ENCODE measurements around the genes RHD, SELENON and PDIK1L.

DNA sequence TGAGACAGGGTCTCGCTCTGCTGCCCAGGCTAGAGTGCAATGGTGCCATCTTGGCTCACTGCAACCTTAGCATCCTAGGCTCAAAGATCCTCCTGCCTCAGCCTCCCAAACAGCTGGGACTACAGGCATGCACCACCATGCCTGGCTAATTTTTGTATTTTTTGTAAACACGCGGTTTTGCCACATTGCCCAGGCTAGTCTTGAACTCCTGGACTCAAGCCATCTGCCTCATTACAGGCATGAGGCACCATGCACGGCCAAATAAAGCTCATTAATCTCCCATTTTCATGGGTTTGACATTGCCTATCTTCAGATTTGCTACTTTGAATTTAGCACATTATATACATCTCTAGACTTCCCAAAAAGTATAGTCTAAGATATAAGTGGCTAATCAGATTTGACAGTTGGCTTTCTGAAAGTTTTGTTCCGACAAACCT lies 2.5 kb downstream of the RSRP1 start:
- PRO-cap, 10 experiments, result no peak in any of the 10 experiments

DNA sequence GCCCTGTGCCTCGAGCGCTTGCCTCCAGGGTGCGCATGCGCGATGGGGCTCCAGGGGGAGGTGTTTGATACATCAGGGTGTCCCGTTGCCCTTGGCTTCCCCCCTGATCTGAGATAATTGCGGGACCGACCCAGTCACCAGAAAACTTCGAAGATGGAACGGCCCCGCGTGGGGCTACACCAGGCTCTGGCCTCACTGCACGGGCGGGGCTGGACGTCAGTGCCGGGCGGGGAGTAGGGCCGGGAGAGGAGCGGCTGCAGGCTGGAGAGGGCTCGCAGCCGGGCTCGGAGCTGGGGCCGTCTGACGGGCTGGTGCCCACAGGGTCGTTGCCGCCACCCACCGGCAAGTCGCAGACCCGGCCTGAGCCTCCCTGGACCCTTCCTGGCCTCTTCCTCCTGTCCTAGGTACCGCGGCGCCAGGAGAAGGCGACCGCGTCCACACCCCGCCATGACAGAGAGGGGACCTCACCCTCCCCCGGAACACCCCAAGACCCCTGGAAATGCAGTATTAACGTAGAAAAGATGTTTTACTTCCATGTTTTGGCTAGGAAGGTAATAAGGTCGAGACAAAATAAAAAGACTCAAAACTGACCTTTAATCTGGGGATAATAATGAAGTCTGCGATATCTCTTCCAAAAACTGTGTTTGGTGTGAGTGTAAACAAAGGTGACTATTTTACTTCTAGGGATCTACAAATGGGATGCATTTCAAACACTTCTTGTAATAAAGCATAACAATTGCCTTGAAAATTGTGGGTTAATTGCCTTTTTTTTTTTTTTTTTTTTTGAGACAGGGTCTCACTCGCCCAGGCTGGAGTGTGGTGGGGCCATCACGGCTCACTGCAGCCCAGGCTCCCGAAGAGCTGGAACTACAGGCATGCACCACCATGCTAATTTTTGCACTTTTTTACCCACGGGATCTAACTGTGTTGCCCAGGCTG lies 601 bp upstream of the RSRP1 start:
- PRO-cap, 10 experiments, result peak in 10 of 10 experiments; most common plus-strand start position 48 of the sequence (in 4); most common minus-strand start position 403 of the sequence (in 1)

DNA sequence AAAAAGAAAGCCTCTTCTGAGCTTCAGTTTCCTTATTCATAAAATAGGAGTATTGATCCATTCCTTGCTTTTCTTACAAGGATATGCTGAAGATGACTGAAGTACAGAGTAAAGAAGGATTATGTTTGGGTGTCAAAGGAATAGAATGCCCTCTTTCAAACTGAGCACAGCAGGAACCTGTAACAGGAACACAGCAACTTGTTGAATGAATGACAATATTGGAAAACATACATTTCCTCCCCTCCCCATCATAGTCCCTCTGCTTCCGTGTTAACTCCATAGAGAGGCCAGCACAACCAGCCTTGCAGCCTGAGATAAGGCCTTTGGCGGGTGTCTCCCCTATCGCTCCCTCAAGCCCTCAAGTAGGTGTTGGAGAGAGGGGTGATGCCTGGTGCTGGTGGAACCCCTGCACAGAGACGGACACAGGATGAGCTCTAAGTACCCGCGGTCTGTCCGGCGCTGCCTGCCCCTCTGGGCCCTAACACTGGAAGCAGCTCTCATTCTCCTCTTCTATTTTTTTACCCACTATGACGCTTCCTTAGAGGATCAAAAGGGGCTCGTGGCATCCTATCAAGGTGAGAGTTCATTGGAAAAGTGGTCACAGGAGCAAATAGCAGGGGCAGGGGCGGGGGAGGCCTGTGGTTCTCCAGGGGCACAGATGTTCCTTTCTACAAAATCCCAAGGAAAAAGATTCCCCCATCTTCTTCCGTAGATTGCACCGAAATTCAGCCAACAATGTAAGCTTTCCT lies at the start of gene RHD:
Gene RHD, plus strand, starts transcription at position 389 of the 749 bp plus-strand sequence.
- PRO-cap, 10 experiments, result no peak in any of the 10 experiments

DNA sequence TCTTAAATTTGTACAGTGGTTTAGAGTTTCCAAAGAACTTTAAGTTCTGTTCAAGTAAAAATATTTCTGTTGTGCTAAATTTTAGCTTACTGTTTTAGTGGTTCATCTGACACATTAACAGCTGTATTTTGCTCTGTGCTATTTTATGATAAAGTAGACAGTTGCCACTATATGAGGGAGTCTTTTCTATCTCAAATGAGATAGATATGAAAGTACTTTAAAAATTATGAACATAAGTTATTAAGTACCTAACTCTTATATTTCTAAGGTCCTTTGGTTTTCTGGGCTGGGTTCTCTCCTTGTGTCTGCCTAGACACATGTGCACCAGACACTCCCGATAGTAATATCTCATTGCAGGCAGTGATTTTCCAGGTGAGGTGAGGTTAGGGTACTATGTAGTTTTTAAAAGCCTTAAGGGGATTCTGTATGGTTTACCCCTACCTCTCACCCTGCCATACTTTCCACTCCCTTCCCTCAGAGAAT lies 3.8 kb downstream of the MACO1 start:
- PRO-cap, 10 experiments, result no peak in any of the 10 experiments

GRCh38 chr1:25456261-25457206 lies 25.8 kb downstream of the MACO1 start:
- PRO-cap, 10 experiments, result peak in 7 of 10 experiments; most common plus-strand start chr1:25456818 (in 7)

- PRO-cap, 10 experiments, result no peak in any of the 10 experiments
Observed at GRCh38 chr1:25491753-25492409, 51.5 kb upstream of the LDLRAP1 start.

DNA sequence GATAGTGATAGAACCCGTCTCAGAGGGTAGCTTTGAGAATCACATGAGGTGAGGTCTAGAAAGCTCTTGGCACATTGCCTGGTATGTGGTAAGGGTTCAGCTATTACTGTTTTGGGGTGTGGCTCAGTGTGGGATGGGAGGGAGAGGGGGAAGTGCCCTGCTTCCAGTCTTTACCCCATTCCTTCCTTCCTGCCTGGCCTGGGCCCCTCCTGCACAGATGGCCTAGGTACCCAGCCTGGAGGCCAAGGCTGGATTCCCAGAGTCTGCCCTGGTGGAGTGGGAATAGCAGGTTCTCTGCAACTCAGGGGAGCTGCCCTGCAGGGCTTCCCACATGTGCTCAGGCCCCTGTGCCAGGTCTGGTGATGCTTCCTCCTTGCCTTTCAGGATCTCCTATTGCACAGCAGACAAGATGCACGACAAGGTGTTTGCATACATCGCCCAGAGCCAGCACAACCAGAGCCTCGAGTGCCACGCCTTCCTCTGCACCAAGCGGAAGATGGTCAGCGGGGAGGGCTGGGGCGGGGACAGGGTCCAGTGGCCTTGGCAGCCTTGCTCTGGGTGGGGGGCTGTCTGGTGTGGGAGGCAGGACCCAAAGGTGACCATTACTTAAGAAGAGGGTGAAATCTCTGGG lies 13.5 kb downstream of the LDLRAP1 start:
- PRO-cap, 10 experiments, result peak in 1 of 10 experiments; most common plus-strand start position 441 of the sequence (in 1); most common minus-strand start position 392 of the sequence (in 1)

DNA sequence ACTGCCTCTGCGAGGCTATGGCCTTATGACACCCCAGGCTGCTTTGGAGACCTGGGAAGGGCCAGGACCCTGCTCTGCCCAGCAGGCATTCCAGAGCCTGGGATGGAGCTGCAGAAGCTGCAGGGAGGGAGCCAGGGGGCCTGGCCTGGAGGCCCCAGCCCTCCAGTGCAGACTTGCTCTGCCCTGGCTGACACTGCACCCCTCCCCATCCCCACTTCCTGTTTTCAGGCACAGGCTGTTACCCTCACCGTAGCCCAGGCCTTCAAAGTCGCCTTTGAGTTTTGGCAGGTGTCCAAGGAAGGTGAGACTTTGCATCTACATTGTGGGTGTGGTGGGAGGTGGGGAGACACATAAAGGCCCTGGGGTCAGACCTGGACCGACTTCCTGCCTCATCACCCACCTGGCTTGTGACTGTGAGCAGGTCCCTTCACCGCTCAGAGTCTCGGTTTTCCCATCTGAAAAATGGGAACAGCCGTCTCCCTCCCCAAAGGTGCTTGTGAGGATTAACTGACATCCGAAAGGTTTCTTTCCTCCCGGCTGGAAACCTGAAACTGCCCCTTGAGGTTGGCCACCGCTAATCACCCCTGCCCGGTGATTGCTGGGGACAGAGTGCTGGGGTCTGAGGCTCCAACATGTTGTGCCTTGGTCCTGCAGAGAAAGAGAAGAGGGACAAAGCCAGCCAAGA lies 19.2 kb downstream of the LDLRAP1 start:
- PRO-cap, 10 experiments, result no peak in any of the 10 experiments

- PRO-cap, 10 experiments, result peak in 2 of 10 experiments; most common plus-strand start chr1:25568722 (in 2); most common minus-strand start chr1:25568439 (in 1)
Observed at GRCh38 chr1:25568358-25568952, 25.0 kb downstream of the LDLRAP1 start.

- PRO-cap, 10 experiments, result no peak in any of the 10 experiments
Observed at GRCh38 chr1:25631523-25632133, 15.0 kb downstream of the MAN1C1 start.

- PRO-cap, 10 experiments, result peak in 1 of 10 experiments; most common plus-strand start chr1:25771506 (in 1); most common minus-strand start chr1:25771491 (in 1)
Observed at GRCh38 chr1:25771239-25772428, 28.4 kb upstream of the SELENON start.

- PRO-cap, 10 experiments, result peak in 2 of 10 experiments; most common plus-strand start chr1:25775057 (in 1); most common minus-strand start chr1:25774924 (in 2)
Observed at GRCh38 chr1:25774773-25775392, 25.1 kb upstream of the SELENON start.

GRCh38 chr1:25799551-25800339 lies at the start of gene SELENON:
TSS of gene SELENON (plus strand) at chr1:25800193.
- PRO-cap, 10 experiments, result peak in 10 of 10 experiments; most common plus-strand start chr1:25800221 (in 9); most common minus-strand start chr1:25800071 (in 4)

DNA sequence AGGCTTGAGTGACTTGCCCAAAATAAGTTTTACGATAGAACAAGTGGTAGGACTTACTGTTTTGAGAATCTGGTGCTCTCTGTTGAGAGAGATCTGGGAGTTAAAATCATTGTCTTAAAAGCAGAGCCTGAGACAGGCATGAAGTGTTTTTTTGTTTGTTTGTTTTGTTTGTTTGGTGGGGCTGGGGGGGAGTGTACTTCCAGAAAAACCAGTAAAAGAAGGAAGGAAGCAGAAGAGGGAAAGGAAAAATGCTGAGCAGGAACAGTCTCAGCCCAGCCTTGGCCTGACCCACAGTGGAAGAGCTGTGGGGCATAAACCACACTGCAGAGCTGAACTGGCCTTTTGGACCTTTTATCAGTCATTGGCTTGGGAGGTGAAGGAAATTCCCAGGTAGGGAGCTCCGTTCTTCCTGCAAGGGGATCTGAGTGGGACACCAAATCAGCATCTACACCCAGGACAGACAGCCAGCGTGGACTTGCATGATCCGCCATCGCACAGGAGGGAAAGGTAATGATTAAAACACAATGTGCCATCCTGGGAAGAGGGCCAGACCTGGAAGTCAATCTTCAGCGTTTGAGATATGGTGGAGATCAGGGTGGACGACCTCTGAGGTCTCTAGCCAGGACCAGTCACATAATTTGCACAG lies 1.3 kb upstream of the MTFR1L start:
- PRO-cap, 10 experiments, result no peak in any of the 10 experiments

DNA sequence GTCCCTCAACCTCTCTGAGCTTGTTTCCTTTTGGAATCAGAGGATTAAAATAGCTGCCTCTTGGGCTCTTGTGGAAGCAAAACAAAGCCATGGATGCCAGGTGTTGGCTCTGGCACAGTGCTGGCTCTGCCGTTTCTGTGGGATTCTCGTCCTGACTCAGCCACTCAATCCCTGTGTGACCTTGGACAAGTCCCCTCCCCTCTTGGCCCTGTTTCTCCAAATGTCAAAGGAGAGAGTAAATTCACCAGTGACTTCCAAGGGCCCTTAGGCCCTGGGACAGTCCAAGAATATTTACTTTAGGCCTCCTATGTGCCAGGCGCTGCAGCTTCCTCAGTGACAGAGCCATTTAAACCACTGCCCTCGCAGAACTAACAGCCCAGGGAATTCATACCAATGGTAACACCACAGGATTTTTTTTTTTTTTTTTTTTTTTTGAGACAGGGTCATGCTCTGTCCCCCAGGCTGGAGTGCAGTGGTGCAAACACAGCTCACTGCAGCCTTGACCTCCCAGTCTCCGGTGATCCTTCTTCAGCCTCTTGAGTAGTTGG lies 3.3 kb downstream of the PAQR7 start:
- PRO-cap, 10 experiments, result no peak in any of the 10 experiments

- PRO-cap, 10 experiments, result no peak in any of the 10 experiments
Observed at GRCh38 chr1:26020420-26021239, 945 bp upstream of the EXTL1 start.

DNA sequence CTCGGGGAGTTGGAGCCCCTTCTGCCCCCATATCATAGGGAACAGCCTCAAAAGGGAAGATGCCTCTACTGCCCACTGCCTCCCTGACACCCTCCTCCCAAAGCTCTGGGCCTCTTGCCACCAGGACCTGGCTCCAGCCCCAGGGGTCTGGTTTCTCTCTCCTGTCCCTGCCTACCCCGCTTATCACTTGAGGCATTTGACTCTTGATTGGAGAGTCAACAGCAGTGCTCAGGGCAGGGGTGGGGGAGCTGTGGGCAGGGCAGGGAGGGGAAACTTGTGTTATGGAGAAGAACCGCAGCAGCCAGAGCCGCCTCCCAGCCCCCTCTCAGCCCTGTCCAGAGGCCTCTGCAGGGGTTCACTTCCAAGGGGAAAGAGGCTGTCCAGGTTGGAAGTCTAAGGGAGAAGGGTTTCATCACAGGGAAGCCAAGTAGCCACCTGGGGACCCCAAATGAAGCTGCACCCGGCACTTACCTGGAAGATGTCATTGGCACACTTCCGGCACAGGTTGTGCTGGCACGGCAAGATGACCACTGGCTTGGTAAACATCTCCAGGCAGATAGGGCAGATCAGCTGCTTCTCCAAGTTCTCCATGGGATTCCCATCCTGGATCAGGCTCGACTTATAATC lies 452 bp downstream of the TRIM63 start:
- PRO-cap, 10 experiments, result no peak in any of the 10 experiments

DNA sequence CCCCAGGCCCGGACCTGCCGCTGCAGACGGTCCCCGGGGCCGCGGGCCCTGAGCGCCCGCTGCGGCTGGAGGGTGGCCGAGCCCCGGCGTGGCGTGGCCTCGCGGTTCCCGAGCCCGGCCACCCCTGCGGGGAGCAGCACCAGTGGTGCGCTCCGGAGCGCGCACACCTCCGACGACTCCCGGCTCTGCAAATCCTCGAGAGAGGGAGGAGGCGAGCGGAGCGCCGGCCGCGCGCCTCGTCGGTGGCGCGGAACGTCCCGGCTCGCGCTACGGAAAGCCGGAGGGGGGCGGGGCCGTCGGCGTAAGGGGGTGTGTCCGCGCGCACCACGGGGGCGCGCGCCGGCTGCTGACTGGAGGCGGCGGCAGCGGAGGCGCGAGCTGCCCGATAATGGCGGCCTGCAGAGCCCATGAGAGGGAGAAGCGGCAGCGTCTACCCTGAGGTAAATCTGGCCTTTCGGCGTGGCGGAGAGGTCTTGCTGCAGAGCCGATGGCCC lies at the start of gene PDIK1L:
Gene PDIK1L, plus strand, starts transcription at position 349 of the 494 bp plus-strand sequence.
- PRO-cap, 10 experiments, result peak in 10 of 10 experiments; most common plus-strand start position 353 of the sequence (in 6); most common minus-strand start position 244 of the sequence (in 8)

DNA sequence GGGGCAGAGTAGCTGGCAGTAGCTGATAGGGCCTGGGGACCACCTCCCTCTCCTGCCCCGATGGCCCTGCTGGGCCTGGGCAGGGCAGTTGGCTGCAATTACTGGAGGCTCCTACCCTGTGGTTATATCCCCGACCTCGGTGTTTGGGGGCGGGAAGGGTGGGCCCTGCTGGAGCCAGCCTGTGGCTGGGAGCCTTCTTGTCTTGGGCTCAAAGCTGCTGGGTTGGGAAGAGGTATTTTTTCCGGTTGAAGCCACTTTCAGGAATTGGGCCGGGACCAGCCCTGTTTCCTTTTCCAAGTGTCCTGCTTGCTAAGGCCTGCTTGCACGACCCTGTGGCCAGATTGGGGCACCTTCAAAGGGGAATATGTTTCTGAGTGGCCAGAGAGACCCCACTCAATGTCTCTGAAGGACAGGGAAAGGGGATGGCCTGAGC lies 1.8 kb downstream of the FAM110D start:
- PRO-cap, 10 experiments, result no peak in any of the 10 experiments

GRCh38 chr1:26170389-26170805 lies 689 bp downstream of the ZNF593 start:
- PRO-cap, 10 experiments, result peak in 1 of 10 experiments; most common minus-strand start chr1:26170563 (in 1)

Measured in Metastatic Breast Carcinoma in the Brain (tissue), 10 donors.